Pericardium fibroblast (primary cell): Measurements from ENCODE around the genes VDR, TMEM106C, ASB8 and C12orf54.

GRCh38 chr12:47212372-47212925 is 132.7 kb upstream of the AMIGO2 start:
- RAMPAGE, long total RNA = no peak

DNA sequence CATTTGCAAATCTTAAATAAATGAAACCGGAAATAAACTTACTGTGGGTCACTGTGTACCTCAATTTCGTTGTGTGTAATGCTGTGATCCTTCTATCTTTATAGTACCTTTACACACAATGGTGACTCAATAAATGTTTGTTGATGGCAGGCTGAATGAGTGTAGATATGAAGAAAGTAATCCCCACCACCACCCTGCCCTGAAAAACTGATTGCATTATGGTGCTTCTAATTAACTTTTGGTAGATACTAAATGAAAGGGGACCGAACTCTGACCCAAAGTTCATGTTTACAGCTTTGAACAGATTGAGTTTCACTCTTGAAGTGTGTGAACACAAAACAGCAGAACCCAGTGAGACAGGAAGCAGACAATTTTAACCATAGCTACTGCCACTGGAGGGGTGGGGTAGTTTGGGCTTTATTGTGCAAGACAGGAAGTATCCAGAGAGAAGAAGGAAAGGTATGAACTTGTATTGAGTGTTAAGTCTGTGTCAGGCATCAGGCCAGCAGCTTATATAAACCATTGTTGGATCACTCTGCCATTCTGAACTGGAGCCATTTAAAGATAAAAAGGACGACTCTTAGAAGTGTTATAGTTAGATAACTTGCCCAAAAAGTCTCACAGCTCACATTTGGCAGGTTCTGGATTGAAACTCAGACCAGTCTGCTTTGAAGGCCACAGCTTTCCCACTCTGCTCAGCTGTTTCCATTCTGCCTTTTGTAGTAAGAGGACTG is 197.0 kb upstream of the AMIGO2 start:
- RAMPAGE, long total RNA = no peak

DNA sequence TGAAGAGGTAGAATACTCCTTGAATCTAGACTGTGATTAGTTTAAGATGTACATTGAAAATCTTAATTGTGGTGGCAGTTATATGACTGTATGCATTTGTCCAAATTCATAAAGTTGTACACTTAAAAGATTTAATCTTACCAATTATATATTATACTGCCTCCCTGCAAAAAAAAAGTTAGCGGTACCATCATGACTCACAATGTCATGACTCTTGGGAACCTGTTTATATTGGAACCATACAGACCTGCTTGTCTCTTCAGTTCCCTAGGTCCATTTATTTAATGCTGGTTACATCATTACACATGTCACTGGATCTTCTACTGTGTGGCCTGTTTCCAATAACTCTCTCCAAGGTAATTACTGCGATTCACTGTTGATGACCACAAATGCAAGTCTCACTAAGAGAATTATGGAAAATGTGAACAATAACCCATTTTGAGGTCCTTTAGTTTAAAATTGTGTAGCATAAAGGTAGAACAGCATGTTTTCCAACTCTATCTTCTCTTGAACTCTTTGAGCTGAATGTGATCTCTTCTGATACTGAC is 264.2 kb upstream of the AMIGO2 start:
- RAMPAGE, long total RNA = no peak

DNA sequence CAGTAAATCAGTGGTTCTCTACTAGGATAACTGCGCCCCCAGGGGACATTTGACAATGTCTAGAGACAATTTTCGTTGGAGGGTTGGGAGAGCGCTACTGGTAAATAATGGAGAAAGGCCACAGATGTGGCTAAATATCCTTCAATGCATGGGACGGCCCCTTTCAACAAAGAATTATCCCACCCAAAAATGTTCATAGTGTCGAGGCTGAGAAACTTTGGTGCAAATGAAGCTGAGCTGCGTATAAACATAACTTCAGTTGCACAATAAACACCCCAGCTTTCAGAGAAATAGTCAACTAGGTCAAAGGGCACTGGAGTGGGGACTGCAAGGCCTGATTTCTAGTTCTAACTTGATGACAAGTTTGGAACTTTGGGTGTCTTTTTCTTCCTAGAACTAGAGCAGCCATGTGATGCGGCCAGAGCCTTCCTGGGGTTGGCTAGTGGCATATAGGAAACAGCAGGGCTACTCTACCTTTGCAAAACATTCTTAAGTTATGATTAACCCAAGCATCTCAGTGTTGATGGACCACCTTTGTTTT is 298.4 kb upstream of the AMIGO2 start:
- RAMPAGE, long total RNA = no peak

- RAMPAGE, long total RNA = no peak
Measured at GRCh38 chr12:47383900-47384311, 304.1 kb upstream of the AMIGO2 start.

- RAMPAGE, long total RNA = no peak
Measured at GRCh38 chr12:47391502-47392079, 311.8 kb upstream of the AMIGO2 start.

DNA sequence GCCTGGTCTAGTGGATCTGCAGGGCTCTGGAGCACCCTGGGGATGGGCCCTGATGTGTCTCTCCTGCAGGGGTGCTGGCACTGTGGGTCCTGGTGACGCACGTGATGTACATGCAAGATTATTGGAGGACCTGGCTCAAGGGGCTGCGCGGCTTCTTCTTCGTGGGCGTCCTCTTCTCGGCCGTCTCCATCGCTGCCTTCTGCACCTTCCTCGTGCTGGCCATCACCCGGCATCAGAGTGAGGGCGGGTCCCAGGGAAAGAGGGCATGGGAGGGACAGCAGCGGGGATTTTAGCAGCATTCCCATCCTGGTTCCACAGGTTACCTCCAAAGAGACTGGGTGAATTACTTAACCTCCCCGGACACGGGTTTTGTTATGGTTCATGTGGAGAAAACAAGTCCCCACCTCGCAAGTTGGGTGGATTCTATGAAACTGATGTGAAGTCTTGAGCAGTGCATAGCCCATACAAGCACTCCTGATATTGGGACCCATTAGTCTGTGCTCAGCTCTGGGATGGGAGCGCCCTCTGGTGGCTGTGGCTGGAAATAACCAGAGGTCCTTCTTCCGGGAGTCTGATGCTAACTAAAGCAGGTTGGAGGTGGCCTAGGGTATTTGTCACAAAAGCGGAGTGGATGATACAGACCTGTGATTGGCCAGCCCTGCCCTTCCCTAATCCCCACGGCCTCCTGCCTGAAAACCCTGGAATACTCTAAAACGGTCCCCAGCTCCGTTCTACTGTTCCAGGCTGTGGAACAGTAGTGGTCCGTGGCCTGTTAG is 6.1 kb downstream of the SLC48A1 start:
- RAMPAGE, long total RNA = no peak

DNA sequence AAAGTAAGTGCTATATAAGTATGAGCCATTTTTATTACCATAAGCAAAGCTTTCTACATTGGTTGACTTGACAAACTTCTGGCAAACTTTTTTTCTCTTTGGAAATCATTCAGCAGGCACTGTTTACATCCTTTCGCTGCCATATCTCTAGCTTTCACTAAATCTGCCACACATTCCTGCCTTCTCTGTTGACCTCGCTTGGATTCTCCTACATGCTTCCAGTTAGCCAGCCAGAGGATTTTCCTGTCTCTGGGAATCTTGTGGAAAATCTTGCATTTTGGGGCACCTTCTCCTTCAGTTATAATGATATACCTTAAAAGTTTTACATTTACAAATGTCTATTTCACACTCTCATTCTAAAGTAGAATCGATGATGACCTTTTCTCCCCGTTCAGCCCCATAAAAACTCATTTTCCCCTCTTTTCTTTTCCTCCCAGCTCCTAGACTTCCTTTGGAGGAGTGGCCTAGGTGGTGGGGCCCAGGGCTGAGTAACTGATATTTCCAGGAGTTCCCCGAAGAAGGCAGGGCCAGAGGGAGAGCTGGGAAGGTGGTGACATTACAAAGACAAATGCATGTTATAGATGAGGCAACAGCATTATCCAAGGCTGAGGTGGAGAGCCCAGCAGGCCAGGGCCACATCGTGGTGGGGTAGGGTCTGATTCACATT is 22.0 kb upstream of the HDAC7 start:
- RAMPAGE, long total RNA = no peak

DNA sequence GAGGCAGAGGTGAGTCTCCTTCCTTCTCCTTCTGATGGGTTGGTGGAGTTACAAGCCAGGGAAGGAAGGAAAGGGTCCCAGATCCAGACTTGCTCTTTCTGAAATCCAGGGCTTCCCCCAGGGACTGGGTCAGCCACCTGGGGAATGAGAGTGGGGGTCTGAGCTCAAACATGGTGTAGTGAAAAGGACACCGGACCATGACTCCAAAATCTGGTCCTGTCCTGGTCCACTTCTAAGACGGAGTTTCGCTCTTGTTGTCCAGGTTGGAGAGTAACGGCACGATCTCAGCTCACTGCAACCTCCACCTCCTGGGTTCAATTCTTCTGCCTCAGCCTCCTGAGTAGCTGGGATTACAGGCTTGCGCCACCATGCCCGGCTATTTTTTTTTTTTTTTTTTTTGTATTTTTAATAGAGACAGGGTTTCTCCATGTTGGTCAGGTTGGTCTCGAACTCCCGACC is 22.6 kb upstream of the HDAC7 start:
- RAMPAGE, long total RNA = no peak

GRCh38 chr12:47870073-47870814 is 34.5 kb downstream of the VDR start:
- RAMPAGE, long total RNA = no peak

GRCh38 chr12:47896512-47897163 is 8.2 kb downstream of the VDR start:
- RAMPAGE, long total RNA = no peak

GRCh38 chr12:47904456-47905260 is at the start of gene VDR:
Gene VDR (minus strand): TSS chr12:47904994.
- RAMPAGE, long total RNA = start-site peak on the minus strand at chr12:47904994-47905047, 34 and 30 reads in 2 replicates

GRCh38 chr12:47912903-47913234 is 8.1 kb upstream of the VDR start:
- RAMPAGE, long total RNA = no peak

DNA sequence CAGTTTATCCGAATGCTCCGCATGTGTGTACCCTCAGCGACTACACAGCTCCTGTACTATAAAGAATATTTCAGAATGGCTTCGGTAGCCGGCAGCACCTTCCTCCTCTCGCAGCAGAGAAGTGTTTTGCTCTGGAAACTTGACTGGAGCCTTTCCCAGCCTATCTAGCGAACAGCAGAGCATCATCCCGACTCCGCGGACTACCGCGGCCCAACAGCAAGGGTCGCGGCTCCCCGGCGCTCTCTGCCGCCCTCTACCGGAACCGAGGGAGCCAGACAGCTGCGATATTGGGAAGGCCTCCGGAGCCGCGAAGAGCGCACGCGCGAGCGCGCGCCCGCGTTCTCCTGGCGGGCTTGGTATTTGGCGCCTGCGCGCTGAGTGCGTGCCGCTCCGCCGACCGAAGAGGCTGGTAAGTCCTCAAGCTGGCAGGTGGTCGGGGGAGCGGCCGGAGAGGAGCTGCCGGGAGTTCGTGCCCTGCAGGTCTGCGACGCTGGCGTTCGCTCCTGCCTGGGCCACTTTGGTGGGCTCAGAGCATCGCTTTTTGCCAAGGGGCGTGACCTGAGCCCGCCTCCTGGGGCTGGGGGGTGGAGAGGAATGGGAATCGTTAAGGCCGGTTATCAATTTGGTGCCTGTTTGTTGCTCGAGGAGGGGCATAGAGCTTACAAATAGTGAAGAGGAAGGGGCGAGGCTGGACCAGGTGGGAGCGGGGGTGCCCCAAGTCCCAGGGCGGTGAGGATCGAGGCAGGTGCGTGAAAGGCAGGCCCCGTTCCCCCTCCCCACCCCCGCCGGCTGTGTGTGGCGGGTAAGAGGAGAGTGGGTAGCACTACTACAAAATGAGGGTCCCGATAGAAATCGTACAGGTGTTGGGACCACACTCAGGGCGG is at the start of gene TMEM106C:
Gene TMEM106C, plus strand, starts transcription at position 372 of the 884 bp plus-strand sequence.
- RAMPAGE, long total RNA = start-site peak on the plus strand centred at position 387 of the sequence, 34 bp wide, 121 and 76 reads in 2 replicates

DNA sequence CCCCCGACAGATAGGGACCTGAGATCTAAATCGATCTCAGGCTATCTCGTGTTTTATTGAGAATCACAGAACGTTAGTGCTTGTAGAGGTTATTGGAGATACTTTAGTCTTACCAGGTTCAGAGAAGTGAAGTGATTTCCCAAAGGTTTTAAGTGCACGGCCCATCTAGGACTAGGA is 473 bp upstream of the SENP1 start:
- RAMPAGE, long total RNA = no peak

DNA sequence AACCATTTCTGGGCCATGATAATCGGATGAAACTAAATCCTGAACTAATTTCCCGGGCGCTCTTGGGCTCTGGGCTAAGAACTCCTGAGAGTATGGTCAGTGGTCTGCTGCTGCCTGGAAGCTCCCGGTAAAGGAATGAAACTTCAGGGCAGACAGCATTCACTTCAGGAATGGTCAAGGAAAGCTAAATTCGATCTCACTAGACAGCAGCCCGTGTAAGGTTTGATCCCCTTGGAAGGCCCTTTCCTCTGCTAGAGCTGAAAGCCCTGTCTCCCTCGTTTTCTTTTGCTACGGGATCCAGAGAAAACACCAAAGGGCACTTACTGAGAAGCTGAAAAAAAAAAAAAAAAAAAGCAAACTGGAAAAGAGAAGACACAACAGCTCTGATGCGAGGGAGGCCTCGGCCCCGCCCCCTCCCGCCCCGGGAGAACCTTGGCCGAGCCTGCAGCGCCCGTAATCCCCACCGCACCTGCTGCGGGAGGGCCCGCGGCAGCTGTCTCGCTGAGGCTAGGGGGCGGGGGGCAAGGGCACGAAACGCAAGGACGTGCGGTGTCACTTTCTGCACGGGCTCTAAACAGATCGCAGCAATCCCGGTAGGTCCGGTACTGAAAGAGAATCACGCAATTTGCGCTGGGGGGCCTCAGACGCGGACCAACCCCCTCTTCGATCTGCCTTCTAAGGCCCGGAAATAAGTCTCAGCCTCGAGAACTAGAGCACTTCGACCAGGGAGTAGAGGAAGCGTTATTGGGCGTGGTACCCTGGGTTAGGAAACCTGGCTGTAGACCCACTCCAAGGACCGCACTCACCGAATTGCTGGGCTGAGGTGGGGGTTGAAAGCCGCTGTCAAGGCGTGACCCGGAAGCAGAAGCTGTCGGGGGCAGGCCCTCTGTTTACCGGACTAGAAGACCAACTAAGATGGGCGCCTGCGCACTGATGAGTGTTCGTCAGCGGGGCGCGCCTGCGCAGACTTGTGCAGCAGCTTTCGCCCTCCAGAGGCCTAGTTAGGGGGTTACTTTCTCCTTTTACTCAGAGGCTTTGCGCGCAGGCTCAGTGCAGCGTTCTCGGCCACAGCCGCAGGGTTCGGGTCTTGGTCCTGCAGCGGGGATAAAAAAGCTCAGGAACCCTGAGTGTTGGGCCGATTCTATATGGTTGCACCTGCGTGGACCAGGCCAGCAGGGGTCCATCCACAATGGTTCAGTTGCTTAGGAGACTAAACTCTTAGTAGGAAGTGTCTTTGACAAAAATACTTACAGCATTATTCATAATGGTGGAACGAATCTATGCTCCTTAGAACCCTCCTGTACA is at the start of gene ASB8:
Gene ASB8, minus strand, starts transcription at position 863 of the 1,305 bp plus-strand sequence.
- RAMPAGE, long total RNA = no peak

DNA sequence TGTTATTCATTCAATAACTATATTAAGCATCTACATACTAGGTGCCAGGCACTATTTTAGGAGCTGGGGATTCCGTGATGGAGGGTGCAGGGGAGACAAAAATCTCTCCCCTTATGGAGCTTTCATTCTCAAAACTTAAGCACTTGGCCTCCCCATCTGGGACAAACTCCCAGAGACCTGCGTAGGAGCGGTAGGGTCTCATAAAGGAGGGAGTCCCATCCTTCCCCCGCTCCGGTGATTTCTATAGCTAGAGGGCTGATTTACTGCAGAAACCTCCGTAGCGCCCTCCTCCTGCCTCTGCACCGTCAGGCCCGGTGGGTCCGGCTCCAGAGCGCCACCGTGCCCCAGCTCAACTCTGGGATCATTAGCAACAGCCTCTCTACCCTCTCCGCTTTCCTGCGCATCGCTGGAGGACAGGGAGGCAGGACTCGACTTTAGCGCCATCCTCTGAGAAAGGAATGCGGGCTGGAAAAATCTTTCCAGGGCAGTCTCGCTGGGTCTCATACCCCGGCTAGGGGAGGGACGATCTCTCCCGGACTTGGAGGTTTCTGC is 527 bp upstream of the CCDC184 start:
- RAMPAGE, long total RNA = no peak

DNA sequence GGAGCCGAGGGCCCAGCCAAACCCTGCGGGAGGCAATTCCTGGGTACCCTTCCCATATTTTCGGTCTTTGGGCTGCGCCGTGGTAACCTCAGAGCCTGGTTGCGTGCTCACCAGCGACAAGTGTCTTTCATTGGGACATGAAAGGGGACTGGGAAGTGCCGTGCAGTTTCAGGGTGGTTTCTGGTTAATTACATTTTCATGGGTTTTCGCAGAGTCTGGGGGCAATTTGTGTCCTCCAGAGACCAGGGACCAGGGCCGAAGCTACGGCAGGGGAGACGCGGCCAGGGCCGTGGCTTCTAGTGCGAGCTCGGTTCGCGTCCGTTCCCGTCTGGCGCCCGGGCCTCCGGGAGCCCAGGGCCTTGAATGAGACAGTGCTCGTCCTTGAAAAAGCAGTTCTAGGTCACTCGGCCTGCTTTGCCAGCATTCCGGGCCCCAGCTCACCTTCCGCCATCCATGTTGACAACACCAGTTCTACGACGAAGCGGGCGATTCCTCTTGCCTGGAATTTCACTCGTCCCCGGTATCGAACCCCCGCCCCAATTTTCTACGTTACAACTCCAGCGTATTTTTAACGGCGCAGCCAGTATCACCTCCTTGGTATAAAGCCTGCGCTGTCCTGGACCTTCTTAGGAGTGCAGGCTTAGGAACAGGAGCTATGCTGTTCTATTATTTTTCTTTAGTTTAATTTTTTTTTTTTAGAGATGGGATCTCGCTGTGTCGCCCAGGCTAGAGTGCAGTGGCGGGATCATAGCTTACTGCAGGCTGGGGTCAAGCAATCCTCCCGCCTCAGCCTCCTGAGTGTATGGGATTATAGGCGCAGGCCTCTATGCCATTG is 4.4 kb downstream of the OR10AD1 start:
- RAMPAGE, long total RNA = no peak

DNA sequence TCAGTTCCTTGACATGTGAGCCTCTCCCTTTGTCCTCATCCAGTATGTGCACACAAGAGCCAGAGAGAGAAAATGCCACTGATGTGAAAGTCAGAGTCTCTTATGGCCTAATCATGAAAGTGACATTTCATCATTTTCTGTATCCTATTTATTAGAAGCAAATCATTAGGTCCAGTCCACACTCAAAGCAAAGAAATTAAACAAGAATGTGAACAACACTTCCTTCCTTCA is 45.9 kb upstream of the H1-7 start:
- RAMPAGE, long total RNA = no peak

GRCh38 chr12:48482232-48482721 is at the start of gene C12orf54:
Gene C12orf54 (plus strand): TSS chr12:48482498.
- RAMPAGE, long total RNA = no peak